Cytotoxic T cell (primary cell): Measurements from ENCODE around the genes ZNF439 and ZNF564.

- PRO-cap, 2 experiments = no peak in any of the 2 experiments
Measured at GRCh38 chr19:10901767-10902202, 26.7 kb downstream of the YIPF2 start.

GRCh38 chr19:10960620-10960776 is 332 bp upstream of the SMARCA4 start:
- PRO-cap, 2 experiments = peak in 2 of 2 experiments; most common minus-strand start chr19:10960691 (in 2)

- PRO-cap, 2 experiments = no peak in any of the 2 experiments
Measured at GRCh38 chr19:10975719-10976021, 14.8 kb downstream of the SMARCA4 start.

- PRO-cap, 2 experiments = no peak in any of the 2 experiments
Measured at GRCh38 chr19:11018610-11019139, 57.8 kb downstream of the SMARCA4 start.

GRCh38 chr19:11035346-11035956 is 53.8 kb upstream of the LDLR start:
- PRO-cap, 2 experiments = no peak in any of the 2 experiments

DNA sequence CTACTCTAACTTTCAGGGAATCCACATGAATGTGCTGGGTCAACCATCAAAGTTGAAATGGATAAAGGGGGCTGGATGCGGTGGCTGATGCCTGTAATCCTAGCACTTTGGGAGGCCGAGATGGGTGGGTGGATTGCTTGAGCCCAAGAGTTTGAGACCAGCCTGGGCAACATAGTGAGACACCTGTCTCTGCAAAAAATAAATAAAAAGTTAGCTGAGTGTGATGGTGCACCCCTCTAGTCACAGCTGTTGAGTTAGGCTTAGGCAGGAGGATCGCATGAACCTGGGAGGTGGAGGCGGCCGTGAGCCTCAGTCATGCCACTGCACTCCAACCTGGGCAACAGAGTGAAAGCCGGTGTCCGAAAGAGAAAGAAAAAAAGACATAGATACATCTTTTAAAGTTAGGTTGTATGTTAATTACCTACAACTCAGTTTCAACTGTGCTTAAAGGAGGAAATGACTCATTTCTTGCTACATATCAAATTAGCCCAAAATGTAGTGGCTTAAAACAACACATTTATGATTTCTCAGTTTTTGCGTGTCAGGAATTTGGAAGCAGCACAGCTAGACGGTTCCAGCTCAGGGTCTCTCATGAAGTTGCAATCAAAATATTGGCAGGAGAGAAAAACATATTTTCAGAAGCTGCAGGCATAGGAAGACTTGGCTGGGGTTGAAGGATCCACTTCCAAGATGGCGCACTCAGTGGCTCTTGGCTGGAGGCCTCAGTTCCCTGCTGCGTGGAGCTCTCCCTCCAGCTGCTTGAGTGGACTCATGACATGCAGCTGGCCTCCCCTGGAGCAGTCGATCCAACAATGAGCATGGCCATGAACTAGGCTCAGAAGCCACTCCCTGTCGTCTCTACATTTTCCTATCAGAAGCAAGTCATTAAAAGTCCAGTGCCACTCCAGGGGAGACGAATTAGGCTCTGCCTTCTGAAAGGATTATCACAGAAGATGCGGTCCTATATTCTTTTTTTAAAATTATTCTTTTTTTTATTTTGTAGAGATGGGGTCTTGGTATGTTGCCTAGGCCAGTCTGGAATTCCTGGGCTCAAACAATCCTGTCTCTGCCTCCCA is 7.0 kb downstream of the LDLR start:
- PRO-cap, 2 experiments = peak in 2 of 2 experiments; most common plus-strand start position 532 of the sequence (in 2); most common minus-strand start position 368 of the sequence (in 1)

GRCh38 chr19:11338489-11338772 is 1.0 kb downstream of the RAB3D start:
- PRO-cap, 2 experiments = no peak in any of the 2 experiments

- PRO-cap, 2 experiments = peak in 2 of 2 experiments; most common plus-strand start chr19:11446816 (in 2)
Measured at GRCh38 chr19:11446649-11446935, 11.2 kb downstream of the PRKCSH start.

DNA sequence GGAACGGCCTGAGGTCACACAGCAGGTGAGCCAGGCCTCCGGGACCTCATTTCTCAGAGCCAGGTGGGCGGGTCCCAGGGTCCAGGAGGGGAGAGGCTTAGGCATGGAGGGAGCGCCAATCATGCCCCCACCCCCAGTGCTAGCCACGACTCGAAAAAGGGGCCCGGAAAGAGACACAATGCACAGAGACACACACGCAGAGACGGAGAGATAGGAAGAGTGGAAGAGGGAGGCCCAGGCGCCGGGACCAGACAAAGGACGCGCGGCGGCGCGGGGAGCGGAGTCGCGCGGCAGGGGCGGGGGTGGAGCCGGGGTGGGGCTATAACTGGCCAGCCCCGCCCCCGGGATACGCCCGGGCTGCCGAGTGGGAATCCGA is 1.6 kb downstream of the ELAVL3 start:
- PRO-cap, 2 experiments = no peak in any of the 2 experiments

DNA sequence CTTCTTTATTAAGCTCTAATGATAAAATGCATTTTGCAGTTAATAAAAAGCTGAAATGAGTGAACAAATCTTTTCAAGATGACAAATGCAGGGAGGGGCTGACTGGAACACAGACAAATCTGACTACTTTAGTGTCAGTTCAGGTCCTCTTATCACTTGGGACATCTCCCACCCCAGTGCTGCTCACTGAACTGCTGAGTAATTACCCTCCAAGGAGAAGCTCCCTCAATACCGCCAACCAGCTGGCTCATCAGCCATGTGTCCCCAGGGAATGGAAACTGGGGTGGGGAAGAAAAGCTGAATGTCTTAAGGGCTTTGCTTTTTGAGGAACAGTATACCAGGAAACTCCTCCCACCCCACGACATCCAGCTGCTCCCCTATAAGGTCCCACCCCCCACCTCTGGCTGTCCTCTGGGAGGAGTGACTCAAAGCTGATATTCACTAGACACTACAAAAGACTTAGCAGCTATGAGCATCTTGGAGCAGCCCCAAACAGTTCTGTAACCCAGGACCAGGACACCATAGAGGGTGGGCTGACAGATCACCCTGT is 2.0 kb downstream of the ZNF823 start:
- PRO-cap, 2 experiments = no peak in any of the 2 experiments

DNA sequence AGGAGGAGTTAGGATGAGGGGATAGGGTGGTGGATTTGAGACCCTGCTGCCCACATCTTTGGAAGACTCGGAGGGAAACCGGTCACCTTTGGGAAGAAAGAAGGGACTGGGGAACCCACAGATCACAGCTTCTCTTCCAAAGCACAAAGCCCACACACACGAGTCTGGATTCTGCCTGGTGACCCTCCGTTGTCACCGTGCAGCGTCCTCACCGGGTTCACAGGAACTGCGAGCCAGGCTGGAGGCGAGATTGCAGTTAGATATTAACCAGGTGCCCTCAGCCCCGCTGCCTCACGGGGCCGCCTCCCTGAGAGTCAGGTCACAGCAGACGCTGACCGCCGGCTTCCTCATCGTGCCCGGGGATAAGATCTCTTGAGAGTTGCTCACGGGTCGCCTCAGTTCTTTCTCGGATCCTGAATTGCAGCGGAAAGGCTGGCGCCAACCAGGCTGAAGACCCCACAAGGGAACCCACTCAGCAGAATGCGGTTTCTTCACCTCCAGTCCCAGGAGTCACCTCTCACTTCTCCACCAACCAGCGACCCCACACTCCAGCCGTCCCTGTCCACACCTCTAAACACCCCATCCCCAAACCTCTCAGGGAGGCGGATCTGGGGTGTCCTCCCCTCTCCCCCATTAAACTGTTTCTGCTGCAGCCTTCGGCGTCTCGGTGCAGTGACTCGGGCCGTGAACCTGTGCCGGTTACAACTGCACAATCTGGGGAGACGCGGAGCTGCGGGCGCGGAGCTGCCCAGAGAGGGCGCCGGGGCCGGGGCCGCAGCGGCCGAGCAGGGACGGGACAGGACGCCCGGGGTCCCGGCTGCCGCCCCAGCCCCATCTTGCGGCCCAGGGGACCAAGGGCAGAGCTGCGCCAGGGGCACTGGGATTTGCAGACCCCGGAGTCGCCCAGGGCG is 669 bp downstream of the ZNF823 start:
- PRO-cap, 2 experiments = no peak in any of the 2 experiments

GRCh38 chr19:11829644-11830524 is 15.8 kb downstream of the ZNF440 start:
- PRO-cap, 2 experiments = no peak in any of the 2 experiments

DNA sequence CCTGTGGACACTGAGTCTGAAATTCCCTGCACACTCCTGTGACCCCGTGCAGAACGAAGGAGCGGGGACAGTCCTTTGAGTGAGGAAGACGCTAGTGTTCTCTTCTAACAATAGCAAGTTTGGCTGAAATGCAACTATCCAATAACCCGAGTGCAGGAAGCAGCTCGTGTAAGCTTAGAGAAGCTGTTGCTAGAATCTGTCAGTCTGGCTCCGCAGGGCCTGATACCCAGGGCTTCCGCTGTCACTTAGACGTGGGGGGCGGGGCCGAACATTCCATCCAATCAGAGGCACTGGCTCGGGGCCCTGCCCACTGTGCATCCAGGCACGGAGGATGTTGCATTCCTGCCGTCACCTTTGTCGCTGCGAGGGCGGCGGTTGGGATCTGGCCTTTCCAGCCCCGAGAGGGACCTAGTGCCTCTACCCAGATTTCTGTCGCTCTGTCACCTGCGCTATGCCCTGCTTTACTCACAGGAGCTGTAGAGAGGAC is at the start of gene ZNF439:
Gene ZNF439 (plus strand): TSS at position 310 of the 487 bp plus-strand sequence.
- PRO-cap, 2 experiments = peak in 2 of 2 experiments; most common plus-strand start position 351 of the sequence (in 1); most common minus-strand start position 206 of the sequence (in 2)

GRCh38 chr19:11848904-11849751 is 602 bp downstream of the ZNF439 start:
- PRO-cap, 2 experiments = no peak in any of the 2 experiments

GRCh38 chr19:11924434-11924813 is 483 bp upstream of the ZNF700 start:
- PRO-cap, 2 experiments = peak in 1 of 2 experiments; most common plus-strand start chr19:11924501 (in 1); most common minus-strand start chr19:11924503 (in 1)

- PRO-cap, 2 experiments = no peak in any of the 2 experiments
Measured at GRCh38 chr19:11965949-11966415, 1.1 kb downstream of the ZNF763 start.

DNA sequence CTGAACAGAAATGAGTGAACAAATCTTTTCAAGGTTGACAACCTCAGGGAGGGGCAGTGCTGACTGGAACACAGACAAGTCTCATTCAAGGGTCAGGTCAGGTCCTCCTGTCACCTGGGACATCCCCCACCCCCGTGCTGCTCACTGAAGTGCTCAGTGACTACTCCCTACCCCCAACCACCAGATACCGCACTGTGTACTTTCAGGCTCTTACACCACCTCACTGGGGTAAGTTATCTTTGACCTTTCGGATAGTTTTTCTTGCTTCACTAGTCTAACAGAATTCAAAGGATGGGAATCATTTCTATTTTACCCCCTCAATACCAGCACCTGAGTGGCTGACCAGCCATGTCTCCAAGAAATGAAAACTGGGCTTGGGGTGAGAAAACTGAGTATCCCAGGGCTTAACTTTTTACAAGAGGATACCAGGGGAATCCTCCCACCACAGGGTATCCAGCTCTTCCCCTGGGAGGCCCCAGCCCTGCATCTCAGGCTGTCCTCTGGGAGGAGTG is 2.2 kb downstream of the ZNF563 start:
- PRO-cap, 2 experiments = no peak in any of the 2 experiments

GRCh38 chr19:12525194-12525810 is 26.0 kb downstream of the ZNF564 start:
- PRO-cap, 2 experiments = no peak in any of the 2 experiments

GRCh38 chr19:12550888-12552038 is at the start of gene ZNF564:
Gene ZNF564 (minus strand): TSS chr19:12551482.
- PRO-cap, 2 experiments = peak in 2 of 2 experiments; most common plus-strand start chr19:12551115 (in 2); most common minus-strand start chr19:12551482 (in 2)

GRCh38 chr19:12703211-12703977 is 7.0 kb upstream of the FBXW9 start:
- PRO-cap, 2 experiments = peak in 2 of 2 experiments; most common minus-strand start chr19:12703669 (in 2)